Suprapubic skin (tissue), 4 donors: ENCODE measurements around a stretch of chr18.

DNA sequence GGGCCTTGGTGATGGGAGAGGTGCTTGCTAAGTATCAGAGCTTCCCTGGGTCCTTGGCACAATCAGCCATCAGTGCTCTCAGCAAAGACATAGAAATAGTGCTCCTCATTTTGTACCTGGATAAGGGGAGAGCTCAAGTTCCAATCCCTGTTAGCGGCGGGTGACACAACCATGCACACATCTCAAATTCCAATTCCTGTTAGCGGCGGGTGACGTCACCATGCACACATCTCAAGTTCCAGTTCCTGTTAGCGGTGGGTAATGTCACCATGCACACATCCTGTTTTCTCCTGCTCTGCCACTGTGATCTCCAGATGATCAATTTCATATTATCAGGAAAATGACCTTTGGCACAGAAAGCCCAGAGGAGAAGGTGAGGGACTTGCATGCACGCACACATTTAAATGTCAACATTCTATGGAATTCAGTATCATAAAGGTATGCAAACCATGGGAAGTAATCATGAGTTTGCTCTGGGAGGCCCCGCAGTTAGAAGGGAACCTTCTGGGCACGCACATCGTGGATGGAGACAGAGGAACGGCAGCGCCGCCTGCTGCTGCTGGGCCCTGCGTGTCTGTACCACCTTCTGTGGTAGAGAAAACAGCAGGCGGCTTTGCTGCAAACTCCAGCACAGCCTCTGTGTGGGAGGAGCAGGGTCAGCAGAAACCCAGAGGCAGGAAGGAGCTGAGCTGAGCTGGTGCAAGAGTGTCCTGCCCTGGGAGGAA, 77.8 kb downstream of the MBP start:
- PRO-cap, result no peak
- RAMPAGE, long total RNA, 4 experiments, result no peak in any of the 4 experiments

DNA sequence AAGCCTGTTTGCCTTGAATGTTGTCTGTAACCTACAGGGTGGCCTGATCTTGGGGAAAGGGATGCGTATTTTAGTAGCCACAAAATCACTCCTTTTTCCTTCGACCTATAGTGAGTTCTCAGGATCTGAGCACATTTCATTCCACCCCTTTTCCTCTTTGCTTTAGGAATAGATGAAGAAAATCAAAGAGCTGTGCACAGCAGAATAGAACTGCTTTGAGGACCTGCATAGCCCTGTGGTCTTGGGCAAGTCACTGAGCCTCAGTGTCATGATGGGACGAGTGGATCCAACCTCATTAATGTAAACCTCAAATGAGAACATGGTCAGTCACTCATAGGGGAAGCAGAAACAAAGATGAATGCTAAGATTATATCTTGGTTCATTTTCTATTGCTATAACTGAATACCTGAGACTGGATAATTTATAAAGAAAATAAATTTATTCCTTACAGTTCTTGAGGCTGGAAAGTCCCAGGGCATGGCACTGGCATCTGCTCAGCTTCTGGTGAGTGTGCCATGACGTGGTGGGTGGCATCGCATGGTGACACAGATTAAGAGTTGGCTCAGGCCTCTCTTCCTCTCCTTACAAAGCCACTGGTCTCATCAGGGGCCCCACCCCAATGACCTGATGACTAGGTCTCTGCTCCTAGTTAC, 67.7 kb downstream of the MBP start:
- PRO-cap, result no peak
- RAMPAGE, long total RNA, 4 experiments, result no peak in any of the 4 experiments

- PRO-cap, result no peak
- RAMPAGE, long total RNA, 4 experiments, result no peak in any of the 4 experiments
These were observed 40.1 kb downstream of the MBP start for GRCh38 chr18:77092204-77093228.

- PRO-cap, result no peak
- RAMPAGE, long total RNA, 4 experiments, result no peak in any of the 4 experiments
These were observed 34.1 kb downstream of the MBP start for GRCh38 chr18:77098005-77099284.

DNA sequence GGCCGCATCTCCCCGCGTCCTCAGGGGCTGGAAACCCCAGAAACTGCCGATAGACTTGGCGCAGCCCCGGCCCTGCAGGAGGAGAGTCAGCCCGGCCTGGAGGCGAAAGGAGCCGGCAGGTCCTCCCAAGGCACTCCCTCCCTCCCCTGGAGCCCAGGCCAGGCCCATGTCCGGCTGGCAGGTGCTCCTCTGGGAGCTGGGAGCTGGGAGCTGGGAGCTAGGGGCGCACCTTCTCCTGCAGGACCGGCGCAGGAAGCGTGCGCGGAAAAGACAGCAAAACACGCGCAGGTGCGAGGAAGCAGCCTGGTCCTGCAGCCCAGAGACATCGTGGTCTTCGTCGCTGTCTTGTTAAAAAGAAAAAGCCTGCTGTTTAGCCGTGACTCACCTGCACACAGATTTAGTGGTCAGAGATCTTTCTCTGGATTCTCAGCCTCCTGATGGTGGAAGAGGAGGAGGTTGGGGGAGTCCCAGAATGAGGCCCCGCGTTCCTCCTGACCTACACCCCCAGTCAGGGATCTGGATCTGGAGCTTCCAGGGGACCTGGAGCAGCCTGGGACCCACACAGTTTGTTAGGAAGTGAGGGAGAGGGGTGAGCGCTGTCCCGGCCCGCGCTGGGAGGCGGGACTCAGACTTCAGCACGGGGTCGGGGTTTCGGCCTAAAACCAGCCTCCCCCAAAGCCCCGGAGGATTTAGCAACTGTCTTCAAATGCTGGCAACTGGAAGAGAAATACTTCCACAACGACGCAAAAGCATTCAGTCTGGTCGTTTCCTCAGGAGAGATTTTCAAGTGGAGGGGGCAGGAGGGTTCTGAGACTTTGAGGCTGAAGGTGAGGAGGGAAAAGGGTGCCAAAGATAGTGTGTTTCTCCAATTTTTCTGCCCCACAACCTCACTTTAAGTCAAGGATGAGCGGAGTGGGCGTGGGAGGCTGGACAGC, 815 bp upstream of the MBP start:
- PRO-cap, result unidirectional peak, minus-strand start at position 571 of the sequence
- RAMPAGE, long total RNA, 4 experiments, result no peak in any of the 4 experiments

DNA sequence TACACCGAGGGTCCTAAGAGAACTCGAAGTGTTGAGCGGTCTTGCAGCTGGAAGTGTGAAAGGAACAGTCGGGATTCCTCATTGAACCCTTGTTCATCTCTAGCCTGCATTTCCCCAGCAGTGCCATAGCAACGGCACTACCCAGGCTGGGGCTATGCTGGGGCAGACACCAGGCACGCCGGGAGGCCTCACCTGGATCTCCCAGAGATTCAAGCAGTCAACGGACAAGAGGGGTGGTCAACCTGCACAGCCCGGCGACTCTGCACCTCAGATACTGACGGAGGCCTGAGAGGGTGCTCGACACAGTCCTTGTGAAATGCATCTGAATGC, 604.2 kb downstream of the GALR1 start:
- PRO-cap, result no peak
- RAMPAGE, long total RNA, 4 experiments, result no peak in any of the 4 experiments

- PRO-cap, result no peak
- RAMPAGE, long total RNA, 4 experiments, result no peak in any of the 4 experiments
These were observed 744.0 kb downstream of the GALR1 start for GRCh38 chr18:77993463-77994138.

- PRO-cap, result no peak
- RAMPAGE, long total RNA, 4 experiments, result no peak in any of the 4 experiments
These were observed 713.2 kb upstream of the SALL3 start for GRCh38 chr18:78266439-78266781.

- PRO-cap, result no peak
- RAMPAGE, long total RNA, 4 experiments, result no peak in any of the 4 experiments
These were observed 76.9 kb downstream of the ATP9B start for GRCh38 chr18:79146021-79146569.

- PRO-cap, result bidirectional peak, plus-strand start at chr18:79245751, minus-strand start at chr18:79245568; unidirectional peak, minus-strand start at chr18:79245968
- RAMPAGE, long total RNA, 4 experiments, result no peak in any of the 4 experiments
These were observed 150.2 kb upstream of the NFATC1 start for GRCh38 chr18:79245350-79246107.

DNA sequence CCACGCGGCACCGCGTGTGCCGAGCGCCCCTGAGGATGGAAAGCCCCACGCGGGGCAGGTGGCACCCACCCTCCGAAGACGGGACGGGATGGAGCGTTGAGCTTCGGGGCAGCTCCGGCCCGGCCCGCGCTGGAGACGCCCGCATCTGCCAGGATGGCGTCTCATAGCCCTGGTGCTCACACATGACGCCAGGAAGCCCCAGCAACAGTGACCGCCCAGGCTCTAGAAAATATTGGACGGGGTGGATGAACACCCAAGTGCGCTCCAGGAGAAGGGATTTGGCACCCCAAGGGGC, 2.5 kb upstream of the NFATC1 start:
- PRO-cap, result no peak
- RAMPAGE, long total RNA, 4 experiments, result no peak in any of the 4 experiments

- PRO-cap, result no peak
- RAMPAGE, long total RNA, 4 experiments, result no peak in any of the 4 experiments
These were observed 64.6 kb downstream of the NFATC1 start for GRCh38 chr18:79460299-79460802.

- PRO-cap, result no peak
- RAMPAGE, long total RNA, 4 experiments, result no peak in any of the 4 experiments
These were observed 90.8 kb upstream of the CTDP1 start for GRCh38 chr18:79588508-79589522.

DNA sequence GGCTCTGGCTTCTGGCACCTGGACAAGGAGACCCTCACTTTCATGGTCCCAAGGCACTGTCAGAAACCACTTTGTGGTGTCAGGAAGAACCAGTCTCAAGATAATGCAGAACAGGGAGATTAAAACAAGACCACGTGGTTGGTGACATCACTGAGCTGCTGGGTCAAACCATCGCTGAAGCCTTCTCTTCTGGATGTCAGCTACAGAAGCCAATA, 55.1 kb upstream of the CTDP1 start:
- PRO-cap, result no peak
- RAMPAGE, long total RNA, 4 experiments, result no peak in any of the 4 experiments

GRCh38 chr18:79692597-79693035, 13.0 kb downstream of the CTDP1 start:
- PRO-cap, result no peak
- RAMPAGE, long total RNA, 4 experiments, result no peak in any of the 4 experiments

DNA sequence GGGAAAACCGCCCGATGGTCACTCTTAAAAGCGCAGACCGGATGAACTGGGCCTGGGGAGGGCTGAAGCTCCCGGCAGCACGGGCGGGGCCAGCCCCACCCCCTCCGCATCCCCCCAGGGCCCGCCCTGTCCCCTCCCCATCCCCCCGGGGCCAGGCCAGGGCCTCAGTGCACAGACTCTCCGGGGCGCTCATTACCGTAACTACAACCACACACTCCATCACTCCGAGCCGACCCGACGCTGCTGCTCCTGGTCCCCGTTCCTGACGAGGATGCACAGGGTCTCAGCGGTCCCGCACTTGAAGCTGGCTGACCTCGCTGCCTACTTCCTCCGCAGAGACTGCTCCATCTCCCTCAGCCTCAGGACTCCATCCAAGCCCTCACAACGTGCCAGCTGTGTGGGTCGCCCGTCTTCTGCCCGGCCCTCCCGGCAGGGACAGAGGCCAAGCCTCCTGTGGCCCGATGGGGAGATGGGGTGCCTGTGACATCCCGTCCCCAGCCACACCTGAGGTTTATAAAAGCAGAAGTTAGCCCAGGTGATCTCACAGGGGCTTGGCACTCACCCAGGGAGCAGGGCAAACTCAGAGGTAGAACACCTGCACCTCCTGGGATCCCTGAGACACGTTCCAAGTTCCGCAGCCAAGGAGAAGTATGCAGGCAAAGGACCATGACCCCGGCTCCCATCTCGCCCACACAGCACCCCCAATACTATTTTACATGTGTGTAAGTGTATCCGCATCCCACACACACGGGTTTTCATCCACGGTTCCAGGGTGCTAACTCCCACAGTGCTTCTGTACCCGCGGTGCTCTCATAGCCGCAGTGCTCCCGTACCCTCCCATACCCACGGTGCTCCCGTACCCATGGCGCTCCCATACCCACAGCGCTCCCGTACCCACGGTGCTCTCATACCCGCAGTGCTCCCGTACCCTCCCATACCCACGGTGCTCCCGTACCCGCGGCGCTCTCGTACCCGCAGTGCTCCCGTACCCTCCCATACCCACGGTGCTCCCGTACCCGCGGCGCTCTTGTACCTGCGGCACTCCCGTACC, 35.9 kb downstream of the SLC66A2 start:
- PRO-cap, result no peak
- RAMPAGE, long total RNA, 4 experiments, result no peak in any of the 4 experiments

- PRO-cap, result no peak
- RAMPAGE, long total RNA, 4 experiments, result no peak in any of the 4 experiments
These were observed 8.3 kb downstream of the SLC66A2 start for GRCh38 chr18:79942960-79943786.

- PRO-cap, result no peak
- RAMPAGE, long total RNA, 4 experiments, result no peak in any of the 4 experiments
These were observed 609 bp upstream of the SLC66A2 start for GRCh38 chr18:79952038-79952486.

GRCh38 chr18:79973479-79974089, 9.1 kb downstream of the HSBP1L1 start:
- PRO-cap, result no peak
- RAMPAGE, long total RNA, 4 experiments, result no peak in any of the 4 experiments

- PRO-cap, result no peak
- RAMPAGE, long total RNA, 4 experiments, result no peak in any of the 4 experiments
These were observed 10.9 kb downstream of the TXNL4A start for GRCh38 chr18:79977380-79977953.